Testis (tissue), 5 donors: Measurements from ENCODE around the gene BTG3.

DNA sequence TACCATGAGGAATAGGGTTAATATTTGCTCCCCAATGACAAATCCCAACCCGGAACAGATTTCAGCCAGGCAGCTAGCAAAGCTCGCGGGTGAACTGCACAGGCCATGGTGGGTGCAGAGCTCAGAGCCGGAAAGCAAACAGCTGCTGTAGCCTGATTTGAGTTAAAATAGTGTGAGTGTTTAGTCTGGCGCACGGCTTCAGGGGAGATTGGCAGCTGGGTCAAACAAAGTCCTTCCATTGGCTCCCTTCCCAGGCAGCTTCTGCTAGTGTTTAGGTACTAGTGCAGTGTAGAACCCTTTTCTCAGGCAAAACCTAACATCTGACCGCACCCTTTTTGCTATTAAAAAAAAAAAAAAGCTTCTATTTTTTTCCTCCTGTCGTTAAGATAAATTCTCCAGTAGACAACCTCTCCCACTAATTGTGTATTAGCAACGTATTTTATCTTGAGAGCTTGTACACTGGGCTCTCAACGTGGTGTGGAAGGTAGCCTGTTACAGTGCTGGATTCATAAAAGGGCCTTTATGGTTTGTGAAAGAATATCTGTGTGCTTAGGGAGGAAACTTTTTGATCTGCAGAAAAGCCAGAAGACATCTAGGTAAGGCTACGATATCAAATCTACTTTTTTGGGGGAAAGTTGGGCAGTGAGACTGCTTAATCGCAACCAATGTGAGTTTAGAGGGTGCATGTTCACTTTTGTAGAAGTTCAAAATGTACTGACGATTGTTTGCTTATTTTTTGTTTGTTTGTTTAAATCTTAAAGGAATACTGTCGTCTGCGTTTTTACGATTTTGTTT, 689.6 kb downstream of the USP25 start:
- PRO-cap, 3 experiments, result peak in 3 of 3 experiments; most common plus-strand start position 165 of the sequence (in 2); most common minus-strand start position 169 of the sequence (in 2)
- RAMPAGE, long total RNA, 2 experiments, result start-site peak on the plus strand in 1 of 2 experiments, centred at positions 68 to 512 of the sequence, 28 to 546 reads per replicate
- RRBS, result 14% methylated on average over 3 of the region's 16 CpGs

DNA sequence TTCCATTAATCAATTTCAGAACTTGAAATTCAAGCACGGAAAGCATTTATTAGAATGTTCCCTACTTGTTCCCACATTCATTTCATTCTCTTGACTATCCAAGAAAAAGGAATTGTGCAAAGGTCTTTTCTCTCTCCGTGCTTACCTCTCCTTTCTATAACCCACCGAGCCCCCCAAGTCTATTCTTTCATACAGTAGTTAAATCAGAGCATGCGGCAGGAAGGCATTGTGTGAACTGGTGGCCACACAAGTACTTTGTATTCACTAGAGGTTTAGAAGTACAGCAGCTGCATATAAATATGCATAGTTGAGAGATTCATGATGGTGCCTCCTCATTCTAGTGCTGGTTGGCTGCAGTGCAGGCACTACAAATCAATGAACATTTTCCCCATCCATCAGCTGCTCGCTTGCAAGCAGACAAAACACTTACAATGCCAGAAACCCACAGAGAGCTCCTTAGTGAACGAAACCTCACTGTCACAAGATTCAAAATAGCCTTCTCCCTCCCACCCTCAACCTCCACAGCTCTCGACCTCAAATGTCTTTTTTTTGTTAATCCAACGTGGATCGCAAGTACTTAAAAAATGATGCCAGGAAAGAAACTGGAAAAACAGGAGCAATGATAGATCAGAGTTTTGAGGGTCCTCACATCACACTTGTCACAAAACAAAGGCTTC, 726.2 kb downstream of the USP25 start:
- PRO-cap, 3 experiments, result no peak in any of the 3 experiments
- RAMPAGE, long total RNA, 2 experiments, result no peak in any of the 2 experiments
- RRBS, result no CpG with 5 or more reads among the region's 9 CpGs

DNA sequence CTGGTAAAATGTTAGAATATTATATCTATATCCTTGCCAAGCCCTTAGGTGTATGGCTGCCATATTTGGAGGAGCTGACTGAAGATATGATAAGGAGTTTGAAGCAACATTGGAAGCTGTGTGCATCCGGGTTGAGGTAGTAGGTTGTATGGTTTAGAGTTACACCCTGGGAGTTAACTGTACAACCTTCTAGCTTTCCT, 809.8 kb downstream of the USP25 start:
- PRO-cap, 3 experiments, result peak in 2 of 3 experiments; most common plus-strand start position 133 of the sequence (in 2)
- RAMPAGE, long total RNA, 2 experiments, result no peak in any of the 2 experiments
- RRBS, result no CpG with 5 or more reads among the region's 1 CpG

DNA sequence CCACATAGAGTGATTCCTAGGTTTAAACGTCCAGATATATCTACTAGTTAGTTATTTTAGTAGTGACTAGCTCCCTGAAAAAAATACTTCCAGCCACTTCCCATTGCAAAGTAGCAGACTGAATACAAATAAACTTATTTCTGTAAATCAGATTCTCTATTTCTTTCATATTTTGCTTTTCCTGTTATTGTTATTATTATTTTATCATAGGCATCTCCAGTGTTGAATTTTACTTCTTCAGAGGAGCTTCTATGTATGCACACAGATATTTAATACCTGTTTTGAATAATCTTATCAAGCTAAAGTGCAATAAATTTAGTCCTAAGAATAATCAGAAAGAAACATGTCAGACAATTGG, 762.8 kb upstream of the CXADR start:
- PRO-cap, 3 experiments, result no peak in any of the 3 experiments
- RAMPAGE, long total RNA, 2 experiments, result no peak in any of the 2 experiments
- RRBS, result no CpG with 5 or more reads among the region's 1 CpG

DNA sequence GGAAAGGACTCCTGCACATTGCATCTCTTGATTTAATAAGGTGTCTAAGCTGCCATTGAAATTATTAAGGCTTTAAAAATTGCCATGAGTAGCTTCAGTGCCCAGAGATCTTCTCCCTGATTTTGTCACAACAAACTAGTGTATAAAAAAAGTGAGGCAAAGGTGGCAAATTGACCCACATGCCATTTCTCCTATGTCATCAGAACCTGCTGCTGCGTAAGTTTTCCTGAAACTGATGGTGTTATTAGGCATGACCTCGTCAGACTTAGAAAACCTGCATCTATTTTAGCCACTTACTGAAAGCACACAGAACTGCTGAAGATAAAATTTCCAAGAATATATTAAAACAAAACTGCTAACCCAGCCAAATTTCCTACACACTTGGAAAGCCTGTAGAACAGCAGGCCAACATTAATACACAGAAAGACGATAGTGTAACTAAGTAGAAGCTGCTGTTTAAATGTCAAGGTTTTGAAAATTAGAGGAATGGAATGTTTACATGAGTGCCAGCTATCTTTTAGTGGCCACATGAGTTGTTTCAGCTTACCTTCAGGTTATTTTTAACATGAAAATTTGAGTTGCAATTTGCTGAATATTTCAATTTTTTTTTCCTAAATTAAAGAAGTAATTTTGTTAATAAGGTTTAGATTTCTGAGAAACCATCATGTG, 674.5 kb upstream of the CXADR start:
- PRO-cap, 3 experiments, result no peak in any of the 3 experiments
- RAMPAGE, long total RNA, 2 experiments, result no peak in any of the 2 experiments
- RRBS, result no CpG with 5 or more reads among the region's 3 CpGs

DNA sequence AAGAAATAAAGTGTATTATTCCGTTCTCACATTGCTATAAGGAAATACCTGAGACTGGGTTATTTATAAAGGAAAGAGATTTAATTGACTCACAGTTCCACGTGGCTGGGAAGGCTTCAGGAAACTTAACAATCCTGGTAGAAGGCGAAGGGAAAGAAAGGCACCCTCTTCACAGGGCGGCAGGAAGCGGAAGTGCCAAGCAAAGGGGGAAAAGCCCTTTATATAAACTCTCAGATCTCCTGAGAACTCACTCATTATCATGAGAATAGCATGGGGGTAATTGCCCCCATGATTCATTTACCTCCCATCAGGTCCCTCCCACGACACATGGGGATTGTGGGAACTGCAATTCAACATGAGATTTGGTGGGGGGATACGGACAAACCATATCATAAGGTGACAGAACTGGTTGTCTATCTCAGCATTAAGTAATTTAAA, 442.0 kb upstream of the CXADR start:
- PRO-cap, 3 experiments, result no peak in any of the 3 experiments
- RAMPAGE, long total RNA, 2 experiments, result no peak in any of the 2 experiments
- RRBS, result no CpG with 5 or more reads among the region's 7 CpGs

DNA sequence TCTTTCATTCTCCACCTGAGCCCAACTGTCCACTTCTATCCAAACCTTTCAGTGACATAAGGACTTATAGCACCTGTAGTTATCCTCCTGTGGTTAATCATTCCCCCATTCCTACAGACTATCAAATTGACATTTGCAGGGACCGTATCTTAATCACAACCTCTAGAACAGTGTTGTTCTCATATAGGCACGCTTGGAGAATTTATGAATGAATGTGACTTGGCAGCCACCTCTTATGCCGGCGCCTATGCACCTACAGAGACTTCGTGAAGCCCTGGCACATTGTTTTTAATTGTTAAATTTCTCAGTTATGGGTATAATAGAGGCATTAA, 83.8 kb upstream of the CXADR start:
- PRO-cap, 3 experiments, result no peak in any of the 3 experiments
- RAMPAGE, long total RNA, 2 experiments, result no peak in any of the 2 experiments
- RRBS, result no CpG with 5 or more reads among the region's 5 CpGs

GRCh38 chr21:17513597-17514583, 1.0 kb downstream of the CXADR start:
- PRO-cap, 3 experiments, result no peak in any of the 3 experiments
- RAMPAGE, long total RNA, 2 experiments, result no peak in any of the 2 experiments
- RRBS, result no CpG with 5 or more reads among the region's 32 CpGs

- PRO-cap, 3 experiments, result peak in 3 of 3 experiments; most common plus-strand start chr21:17613056 (in 3); most common minus-strand start chr21:17612889 (in 3)
- RAMPAGE, long total RNA, 2 experiments, result no peak in any of the 2 experiments
- RRBS, result 1% methylated on average over 73 of the region's 117 CpGs
Observed at GRCh38 chr21:17612397-17613209, at the start of gene BTG3. BTG3 (minus strand) TSS chr21:17612901.

GRCh38 chr21:17784651-17785375, 34.3 kb downstream of the C21orf91 start:
- PRO-cap, 3 experiments, result no peak in any of the 3 experiments
- RAMPAGE, long total RNA, 2 experiments, result no peak in any of the 2 experiments
- RRBS, result no CpG with 5 or more reads among the region's 6 CpGs

DNA sequence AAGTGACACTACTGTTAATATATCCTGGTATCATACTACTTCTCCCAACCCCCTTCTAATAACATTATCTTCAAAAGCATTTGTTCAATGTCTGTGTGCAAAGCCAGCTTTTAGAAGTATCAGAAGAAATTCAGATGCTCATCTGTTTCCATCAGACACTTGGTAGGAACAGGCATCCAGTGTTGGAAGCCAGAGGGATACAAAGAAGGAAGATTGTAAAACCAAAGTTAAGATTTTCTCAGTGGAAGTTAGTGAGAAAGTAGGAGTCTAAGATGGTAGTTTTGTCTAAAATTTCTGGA, 139.2 kb upstream of the C21orf91 start:
- PRO-cap, 3 experiments, result no peak in any of the 3 experiments
- RAMPAGE, long total RNA, 2 experiments, result no peak in any of the 2 experiments

DNA sequence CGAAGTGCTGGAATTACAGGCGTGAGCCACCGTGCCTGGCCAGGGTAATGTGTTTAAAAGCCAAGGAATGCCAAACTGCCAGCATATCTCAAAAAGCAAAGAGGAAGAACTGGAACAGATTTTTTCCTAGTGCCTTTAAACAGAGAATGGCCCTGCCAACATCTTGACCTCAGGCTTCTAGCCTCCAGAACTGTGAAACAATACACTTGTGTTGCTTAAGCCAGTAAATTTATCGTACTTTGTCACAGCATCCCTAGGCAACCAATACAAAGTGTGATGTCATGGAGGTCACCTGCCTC, 858.3 kb upstream of the TMPRSS15 start:
- PRO-cap, 3 experiments, result no peak in any of the 3 experiments
- RAMPAGE, long total RNA, 2 experiments, result no peak in any of the 2 experiments
- RRBS, result no CpG with 5 or more reads among the region's 4 CpGs

GRCh38 chr21:22950441-22950640, 1952.1 kb downstream of the NCAM2 start:
- PRO-cap, 3 experiments, result no peak in any of the 3 experiments
- RAMPAGE, long total RNA, 2 experiments, result no peak in any of the 2 experiments

GRCh38 chr21:24428508-24429098, 1178.7 kb downstream of the MRPL39 start:
- PRO-cap, 3 experiments, result no peak in any of the 3 experiments
- RAMPAGE, long total RNA, 2 experiments, result start-site peak on the plus strand in 2 of 2 experiments, at chr21:24428731-24428760 at its widest, 5 to 11 reads per replicate
- RRBS, result no CpG with 5 or more reads among the region's 7 CpGs

DNA sequence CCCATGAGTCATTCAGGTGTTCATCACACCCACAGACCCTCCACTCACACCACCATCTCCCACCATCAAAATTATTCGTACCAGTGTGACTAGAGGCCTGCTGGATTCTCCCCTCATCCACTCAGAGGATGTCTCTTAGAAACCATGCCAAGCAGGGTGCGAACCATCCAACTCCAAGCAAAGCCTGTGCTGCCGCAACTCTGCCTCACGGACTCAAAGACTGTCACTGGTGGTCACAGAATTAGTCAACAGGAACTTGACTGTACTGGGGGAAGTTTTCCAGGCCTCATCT, 211.0 kb downstream of the MRPL39 start:
- PRO-cap, 3 experiments, result no peak in any of the 3 experiments
- RAMPAGE, long total RNA, 2 experiments, result no peak in any of the 2 experiments
- RRBS, result no CpG with 5 or more reads among the region's 4 CpGs

DNA sequence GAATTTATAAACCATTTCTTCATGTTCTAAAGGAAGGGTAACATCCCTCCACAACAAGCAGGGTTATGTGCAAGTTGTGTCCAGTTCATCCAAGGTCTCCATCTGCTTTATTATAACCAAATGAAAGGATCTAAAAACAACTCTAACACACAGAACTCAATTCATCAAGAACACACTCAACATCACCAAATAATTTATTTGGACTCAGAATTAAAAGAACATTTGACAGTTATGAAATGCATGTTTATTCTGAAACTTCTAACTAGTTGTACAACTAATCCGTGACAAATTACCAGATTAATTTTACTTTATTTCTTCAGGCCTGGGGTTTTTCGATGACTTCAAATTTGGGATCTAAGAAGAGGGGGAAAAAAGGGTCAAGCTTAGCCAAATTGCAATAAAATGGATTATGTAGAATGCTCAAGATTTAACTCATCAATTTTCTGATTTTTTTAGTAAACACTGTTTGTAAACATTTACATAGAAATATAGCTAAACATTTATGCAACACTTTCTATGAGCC, 10.3 kb downstream of the ATP5PF start:
- PRO-cap, 3 experiments, result no peak in any of the 3 experiments
- RAMPAGE, long total RNA, 2 experiments, result no peak in any of the 2 experiments
- RRBS, result no CpG with 5 or more reads among the region's 2 CpGs

GRCh38 chr21:25830466-25830969, 95.7 kb downstream of the GABPA start:
- PRO-cap, 3 experiments, result peak in 3 of 3 experiments; most common minus-strand start chr21:25830748 (in 3)
- RAMPAGE, long total RNA, 2 experiments, result no peak in any of the 2 experiments
- RRBS, result no CpG with 5 or more reads among the region's 6 CpGs

- PRO-cap, 3 experiments, result no peak in any of the 3 experiments
- RAMPAGE, long total RNA, 2 experiments, result no peak in any of the 2 experiments
- RRBS, result no CpG with 5 or more reads among the region's 8 CpGs
Observed at GRCh38 chr21:25914026-25914559, 179.3 kb downstream of the GABPA start.

GRCh38 chr21:26077430-26078003, 93.1 kb downstream of the APP start:
- PRO-cap, 3 experiments, result no peak in any of the 3 experiments
- RAMPAGE, long total RNA, 2 experiments, result no peak in any of the 2 experiments
- RRBS, result no CpG with 5 or more reads among the region's 9 CpGs

DNA sequence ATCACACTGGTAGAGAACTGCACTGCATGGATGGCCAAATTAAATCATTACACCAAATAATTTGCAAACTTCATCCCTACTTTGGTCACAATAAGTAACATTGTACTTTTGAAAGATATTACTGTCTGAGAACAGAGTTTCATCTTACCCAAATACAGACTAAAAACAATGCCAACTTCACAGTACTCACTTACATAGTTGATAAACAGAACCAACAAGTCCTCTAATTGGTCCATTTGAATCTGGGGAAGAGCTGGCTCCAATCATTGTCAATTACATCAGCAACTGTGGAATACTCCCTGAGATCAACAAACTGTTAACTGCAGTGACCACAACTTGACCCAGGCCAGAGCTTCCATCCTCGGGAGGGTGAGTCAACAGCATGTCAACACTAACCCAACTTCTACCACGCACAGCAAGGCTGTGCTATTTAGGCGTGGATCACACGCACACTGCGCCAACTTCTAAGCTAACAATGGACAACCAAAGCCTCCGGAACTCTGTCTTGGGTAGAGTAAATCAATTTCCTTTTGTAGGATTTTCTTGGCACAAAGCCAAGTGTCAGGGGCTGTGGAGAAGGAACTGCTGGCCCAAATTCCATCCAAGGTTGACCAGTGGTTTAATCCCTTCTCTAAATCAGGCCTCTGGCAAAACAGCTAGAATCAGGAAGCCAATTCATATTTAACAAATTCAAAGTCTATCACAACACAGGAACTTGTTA, 30.5 kb downstream of the APP start:
- PRO-cap, 3 experiments, result no peak in any of the 3 experiments
- RAMPAGE, long total RNA, 2 experiments, result no peak in any of the 2 experiments
- RRBS, result no CpG with 5 or more reads among the region's 6 CpGs